Peritoneum (tissue), 1 donor: ENCODE measurements around the genes BMP7 and PCK1.

DNA sequence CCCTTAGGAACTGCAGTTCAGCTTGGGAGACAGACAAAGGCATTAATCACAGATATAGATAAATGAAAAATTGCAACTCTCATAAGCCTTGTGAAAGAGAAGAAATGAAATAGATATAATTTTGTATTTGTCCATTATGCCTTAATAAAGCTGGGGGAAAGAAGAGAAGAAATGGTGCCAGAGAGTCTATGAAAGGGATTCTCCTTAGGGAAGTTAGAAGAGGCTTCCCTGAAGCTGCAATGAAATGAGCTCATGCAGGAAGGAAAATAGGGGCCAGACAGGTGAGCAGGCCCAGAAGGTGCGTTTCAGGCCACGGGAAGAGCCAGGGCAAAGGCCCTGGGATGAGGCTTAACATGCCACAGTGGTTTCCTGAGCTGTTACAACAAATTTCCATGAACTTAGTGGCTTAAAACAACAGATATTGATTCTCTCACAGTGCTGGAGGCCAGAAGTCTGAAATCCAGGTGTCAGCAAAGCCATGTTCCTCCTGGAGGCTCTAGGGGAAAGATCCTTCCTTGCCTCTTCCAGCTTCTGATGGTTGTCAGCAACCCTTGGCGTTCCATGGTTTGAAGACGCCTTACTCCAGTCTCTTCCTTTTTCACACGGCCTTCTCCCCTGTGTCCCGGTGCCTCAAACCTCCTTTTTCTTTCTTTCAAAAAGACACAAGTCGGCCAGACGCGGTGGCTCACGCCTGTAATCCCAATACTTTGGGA is 167.9 kb downstream of the TFAP2C start:
- PRO-cap = no peak

- PRO-cap = no peak
Observed at GRCh38 chr20:57157434-57157803, 109.0 kb downstream of the BMP7 start.

GRCh38 chr20:57163524-57164003 is 102.9 kb downstream of the BMP7 start:
- PRO-cap = no peak

DNA sequence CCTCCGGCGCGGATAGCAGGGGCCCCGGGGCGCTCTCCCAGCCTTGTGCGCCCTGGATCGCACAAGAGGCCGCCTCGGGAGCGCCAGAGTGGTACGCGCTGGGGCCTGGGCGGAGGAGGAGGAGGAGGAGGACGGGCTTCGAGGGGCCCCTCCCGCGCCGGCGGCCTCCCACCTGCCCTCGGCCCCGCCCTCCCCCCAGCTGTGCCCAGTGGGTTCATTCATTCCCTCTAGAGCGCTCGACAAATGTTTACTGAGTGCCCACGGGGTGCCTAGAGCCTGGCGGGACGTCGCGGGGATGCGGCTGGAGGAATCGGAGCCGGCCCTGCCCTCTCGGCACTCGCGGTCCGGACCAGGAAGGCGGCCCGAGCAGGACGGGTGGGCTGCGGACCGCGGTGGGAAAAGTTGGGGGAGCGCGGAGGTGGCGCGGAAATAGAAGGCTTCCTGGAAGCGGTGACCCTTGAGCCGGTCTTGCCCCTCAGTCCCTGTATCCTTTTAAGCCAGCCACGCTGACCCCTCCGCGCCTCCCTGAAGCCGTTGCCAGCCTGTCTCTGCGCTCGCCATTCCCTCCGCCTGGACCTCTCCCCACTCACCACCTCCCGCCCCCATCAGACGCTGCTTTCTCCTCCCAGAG is at the start of gene BMP7:
Gene BMP7 (minus strand): TSS at position 90 of the 631 bp plus-strand sequence.
- PRO-cap = no peak

DNA sequence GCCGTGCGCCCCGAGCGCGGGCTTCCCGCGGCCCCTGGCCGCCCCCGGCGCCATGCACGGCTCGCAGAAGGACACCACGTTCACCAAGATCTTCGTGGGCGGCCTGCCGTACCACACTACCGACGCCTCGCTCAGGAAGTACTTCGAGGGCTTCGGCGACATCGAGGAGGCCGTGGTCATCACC is 295 bp downstream of the RBM38 start:
- PRO-cap = no peak

GRCh38 chr20:57393624-57394675 is 2.8 kb downstream of the RBM38 start:
- PRO-cap = no peak

DNA sequence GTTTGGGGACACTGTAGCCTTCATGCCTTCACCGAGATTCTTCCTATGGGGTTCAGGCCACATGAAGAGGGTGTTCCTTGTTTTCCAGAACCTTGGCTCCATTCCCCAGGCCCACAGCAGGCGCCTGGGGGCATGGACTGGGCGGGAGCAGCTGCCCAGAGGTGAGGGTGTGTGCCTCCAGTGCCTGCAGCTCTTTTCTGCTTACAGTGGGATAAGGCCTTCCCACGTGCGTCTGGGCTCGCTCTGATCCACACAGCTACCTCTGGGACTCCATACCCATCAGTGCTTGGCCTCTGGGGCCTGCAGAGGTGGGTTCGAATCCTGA is 3.4 kb downstream of the RBM38 start:
- PRO-cap = no peak

DNA sequence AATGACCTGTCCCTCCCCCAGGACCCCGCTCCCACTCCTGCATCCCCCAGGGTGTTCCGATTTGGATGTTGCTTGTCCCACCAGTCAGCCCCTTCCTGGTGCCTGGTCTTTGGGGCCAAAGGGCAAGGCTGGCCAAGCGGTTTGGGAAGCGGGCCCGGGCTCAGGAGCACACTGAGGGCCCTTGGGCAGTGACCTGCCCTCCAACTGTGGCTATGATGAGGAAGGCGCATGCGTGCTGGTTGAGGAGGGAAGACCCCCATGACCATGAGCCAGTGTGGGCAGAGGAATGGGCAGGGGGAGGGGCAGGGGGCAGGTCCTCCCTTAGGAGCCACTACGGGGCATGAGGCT is 50.4 kb downstream of the RBM38 start:
- PRO-cap = no peak

- PRO-cap = no peak
Observed at GRCh38 chr20:57441953-57442481, 50.8 kb downstream of the RBM38 start.

GRCh38 chr20:57495081-57495635 is 29.8 kb downstream of the CTCFL start:
- PRO-cap = no peak

DNA sequence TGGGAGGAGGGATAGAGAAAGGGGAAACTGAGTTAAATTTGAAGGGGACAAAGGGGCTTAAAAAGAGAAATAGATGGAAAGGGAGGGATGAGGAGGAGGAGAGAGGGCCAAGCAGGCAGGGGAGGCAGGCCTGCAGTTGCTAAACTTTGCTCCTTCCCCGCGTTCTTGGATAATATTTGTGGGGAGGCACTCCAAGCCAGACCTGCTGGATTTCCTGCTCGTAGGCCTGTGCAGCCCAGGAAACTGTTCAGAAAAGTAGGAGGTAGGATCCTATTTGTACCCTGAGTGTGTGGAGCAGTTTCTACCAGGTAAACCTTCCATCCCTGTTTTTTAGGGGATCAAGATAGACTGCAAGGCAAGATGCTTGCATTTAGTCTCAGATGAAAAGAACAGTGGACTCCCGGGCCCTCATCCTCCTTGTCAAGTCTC is 3.6 kb upstream of the CTCFL start:
- PRO-cap = no peak

DNA sequence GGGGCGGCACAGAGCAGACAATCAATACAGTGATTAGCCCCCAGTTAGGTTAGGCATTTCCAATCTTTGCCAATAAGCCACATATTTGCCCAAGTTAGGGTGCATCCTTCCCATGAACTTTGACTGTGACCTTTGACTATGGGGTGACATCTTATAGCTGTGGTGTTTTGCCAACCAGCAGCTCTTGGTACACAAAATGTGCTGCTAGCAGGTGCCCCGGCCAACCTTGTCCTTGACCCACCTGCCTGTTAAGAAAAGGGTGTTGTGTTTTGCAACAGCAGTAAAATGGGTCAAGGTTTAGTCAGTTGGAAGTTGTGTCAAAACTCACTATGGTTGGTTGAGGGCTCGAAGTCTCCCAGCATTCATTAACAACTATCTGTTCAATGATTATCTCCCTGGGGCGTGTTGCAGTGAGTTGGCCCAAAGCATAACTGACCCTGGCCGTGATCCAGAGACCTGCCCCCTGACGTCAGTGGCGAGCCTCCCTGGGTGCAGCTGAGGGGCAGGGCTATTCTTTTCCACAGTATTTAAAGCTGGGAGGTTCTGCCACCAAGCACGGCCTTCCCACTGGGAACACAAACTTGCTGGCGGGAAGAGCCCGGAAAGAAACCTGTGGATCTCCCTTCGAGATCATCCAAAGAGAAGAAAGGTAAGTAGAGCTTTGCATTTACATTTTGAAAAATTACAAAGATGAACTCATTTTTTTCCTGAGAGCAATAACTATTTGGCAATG is at the start of gene PCK1:
Gene PCK1 (plus strand): TSS at position 556 of the 733 bp plus-strand sequence.
- PRO-cap = no peak

- PRO-cap = no peak
Observed at GRCh38 chr20:57564779-57565810, 4.2 kb downstream of the PCK1 start.

GRCh38 chr20:57566371-57567157 is 5.7 kb downstream of the PCK1 start:
- PRO-cap = no peak

GRCh38 chr20:57567158-57567838 is 6.4 kb downstream of the PCK1 start:
- PRO-cap = no peak

GRCh38 chr20:57580452-57580938 is 19.6 kb downstream of the PCK1 start:
- PRO-cap = no peak

- PRO-cap = no peak
Observed at GRCh38 chr20:57960744-57961284, 189.9 kb upstream of the C20orf85 start.

DNA sequence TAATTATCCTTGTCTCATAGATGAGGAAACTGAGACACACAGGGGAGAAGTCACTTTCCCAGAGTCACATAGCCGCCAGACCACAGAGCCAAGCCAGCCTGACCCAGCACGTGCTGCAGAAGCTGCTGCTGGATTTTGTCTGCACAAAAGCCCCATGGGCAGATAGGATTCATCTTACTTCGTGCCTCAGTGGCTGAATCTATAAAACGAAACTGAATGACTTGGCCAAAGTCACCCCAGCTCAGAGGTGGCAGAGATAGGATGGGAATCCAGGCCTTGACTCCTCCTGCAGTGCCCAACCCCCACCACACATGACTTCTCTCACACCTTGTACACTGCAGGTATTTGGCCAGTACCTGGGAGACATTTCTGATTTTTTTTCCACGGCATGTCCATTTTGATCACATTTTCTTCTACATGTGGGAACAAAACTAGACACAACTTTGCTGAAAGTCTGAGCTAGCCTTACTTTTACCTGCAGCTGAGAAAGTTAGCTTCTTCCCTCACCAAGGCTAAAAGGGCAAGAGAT is 104.4 kb upstream of the C20orf85 start:
- PRO-cap = no peak

DNA sequence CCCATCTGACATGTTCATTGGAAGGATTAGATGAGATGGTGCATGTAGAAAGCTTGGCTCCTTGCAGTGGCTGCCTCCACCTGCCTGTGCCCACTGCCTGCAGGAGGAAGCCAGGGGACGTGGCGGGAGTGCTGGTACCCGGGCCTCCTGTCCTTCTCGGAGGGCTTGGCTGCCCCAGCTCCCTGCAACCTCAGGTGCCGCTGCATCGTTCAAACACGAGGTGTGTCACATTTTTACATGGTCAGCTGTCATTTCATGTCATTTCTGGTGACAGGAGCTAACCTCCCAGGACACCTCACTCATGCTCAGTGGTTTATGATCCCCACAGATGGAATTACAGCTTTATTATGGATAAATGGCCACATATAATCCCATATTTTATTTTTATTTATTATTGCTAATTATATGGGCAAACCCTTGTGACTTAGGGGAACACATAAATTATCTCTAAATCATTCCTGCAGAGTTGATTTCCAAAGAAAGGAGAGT is 32.1 kb downstream of the C20orf85 start:
- PRO-cap = no peak

DNA sequence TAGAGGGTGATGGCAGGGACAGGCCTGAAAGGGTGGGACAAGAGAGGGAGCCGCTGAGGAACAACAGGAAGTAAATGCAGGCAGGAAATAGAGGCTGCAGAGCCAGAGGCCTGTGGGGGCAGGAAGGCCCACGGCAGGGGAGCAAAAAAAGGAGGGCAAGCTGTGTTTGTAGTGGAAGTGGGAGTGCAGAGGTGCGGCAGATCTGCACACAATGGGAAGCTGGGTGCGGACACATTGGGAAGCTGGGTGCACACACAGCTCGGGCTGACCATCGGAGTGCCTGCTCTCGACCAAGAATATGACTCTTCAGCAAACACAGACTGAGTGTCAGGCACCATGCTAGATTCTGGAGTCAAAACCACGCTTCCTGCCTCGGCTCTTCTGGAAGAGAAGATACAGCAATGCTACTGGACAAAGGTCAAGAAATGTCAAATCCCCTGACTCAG is 40.5 kb upstream of the RAB22A start:
- PRO-cap = no peak